ENCODE measurements around a stretch of chr13.

- RRBS, result no CpG with 5 or more reads among the region's 5 CpGs
Observed at GRCh38 chr13:99287740-99288573, 19.2 kb downstream of the GPR183 start.

DNA sequence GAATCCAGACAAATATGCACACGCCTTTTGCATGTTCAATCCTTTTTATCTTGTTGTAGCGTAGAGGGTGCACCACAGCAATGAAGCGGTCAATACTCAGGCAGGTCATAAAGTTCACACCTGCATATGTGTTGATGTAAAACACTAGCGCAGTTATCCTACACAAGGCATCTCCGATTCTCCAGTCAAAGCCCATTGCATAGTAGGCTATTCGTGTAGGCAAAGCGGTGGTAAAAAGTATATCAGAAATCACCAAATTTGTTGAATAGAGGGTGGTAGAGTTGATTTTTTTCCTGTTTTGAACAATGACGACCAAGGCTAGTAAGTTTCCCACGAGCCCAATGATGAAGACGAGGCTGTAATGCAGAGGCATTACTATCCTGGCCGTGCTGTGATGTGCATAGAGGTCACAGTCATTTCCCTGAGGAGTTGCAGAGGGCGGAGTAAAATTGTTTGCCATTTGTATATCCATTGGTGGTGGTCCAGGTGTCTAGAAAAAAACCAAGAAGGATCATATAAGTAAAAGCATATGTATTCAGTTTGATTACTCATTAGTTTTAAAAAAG lies 11.4 kb downstream of the GPR183 start:
- RRBS, result no CpG with 5 or more reads among the region's 12 CpGs

- RRBS, result no CpG with 5 or more reads among the region's 2 CpGs
Observed at GRCh38 chr13:99297889-99298598, 9.2 kb downstream of the GPR183 start.

DNA sequence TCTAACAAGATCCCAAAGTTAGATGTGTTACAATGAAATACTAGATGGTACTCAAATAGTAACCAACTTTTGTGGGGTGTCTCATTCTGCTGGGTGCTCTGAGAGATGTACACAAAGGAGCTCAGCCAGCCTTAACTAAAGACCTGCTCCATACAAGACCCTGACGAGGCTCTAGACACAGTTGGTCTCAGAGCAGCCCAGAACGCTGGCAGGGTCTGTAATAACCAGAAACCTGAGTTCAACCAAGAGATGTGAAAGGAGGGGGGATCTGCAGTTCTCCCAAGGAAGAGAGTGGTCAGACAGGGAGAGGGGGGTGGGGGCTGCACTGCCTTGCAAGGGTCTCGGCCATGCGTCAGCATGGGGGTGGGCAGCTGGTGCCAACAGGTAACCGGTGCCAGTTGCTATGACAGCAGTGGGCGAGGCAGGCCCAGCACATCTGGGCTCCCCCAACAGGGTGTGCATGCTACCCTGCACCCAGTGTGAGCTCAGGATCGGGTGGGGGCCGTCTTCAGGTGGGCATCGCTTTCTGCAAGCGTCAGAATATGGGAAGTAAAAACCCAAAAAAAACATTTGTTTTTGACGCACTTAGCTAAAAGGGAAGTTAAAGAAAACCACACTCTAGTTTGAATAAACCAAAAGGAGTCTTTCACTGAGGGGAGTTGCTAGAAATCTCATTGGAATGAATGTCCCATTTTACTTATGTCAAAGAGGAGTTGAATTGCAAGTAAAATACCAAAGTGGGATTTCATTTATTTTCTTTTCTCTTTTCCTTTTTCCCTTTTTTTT lies 68.0 kb upstream of the GPR183 start:
- RRBS, result no CpG with 5 or more reads among the region's 11 CpGs

GRCh38 chr13:99384391-99384798 lies 77.2 kb upstream of the GPR183 start:
- RRBS, result no CpG with 5 or more reads among the region's 10 CpGs

- RRBS, result no CpG with 5 or more reads among the region's 8 CpGs
Observed at GRCh38 chr13:99385616-99386304, 78.6 kb upstream of the GPR183 start.

- RRBS, result no CpG with 5 or more reads among the region's 3 CpGs
Observed at GRCh38 chr13:99506428-99507130, 5.3 kb downstream of the TM9SF2 start.

- RRBS, result no CpG with 5 or more reads among the region's 3 CpGs
Observed at GRCh38 chr13:99650323-99650758, 43.9 kb downstream of the CLYBL start.

GRCh38 chr13:99925990-99927138 lies 45.2 kb downstream of the ZIC5 start:
- RRBS, result 8% methylated on average over 3 of the region's 35 CpGs

- RRBS, result 2% methylated on average over 46 of the region's 106 CpGs
Observed at GRCh38 chr13:99967667-99968978, 3.4 kb downstream of the ZIC5 start.

DNA sequence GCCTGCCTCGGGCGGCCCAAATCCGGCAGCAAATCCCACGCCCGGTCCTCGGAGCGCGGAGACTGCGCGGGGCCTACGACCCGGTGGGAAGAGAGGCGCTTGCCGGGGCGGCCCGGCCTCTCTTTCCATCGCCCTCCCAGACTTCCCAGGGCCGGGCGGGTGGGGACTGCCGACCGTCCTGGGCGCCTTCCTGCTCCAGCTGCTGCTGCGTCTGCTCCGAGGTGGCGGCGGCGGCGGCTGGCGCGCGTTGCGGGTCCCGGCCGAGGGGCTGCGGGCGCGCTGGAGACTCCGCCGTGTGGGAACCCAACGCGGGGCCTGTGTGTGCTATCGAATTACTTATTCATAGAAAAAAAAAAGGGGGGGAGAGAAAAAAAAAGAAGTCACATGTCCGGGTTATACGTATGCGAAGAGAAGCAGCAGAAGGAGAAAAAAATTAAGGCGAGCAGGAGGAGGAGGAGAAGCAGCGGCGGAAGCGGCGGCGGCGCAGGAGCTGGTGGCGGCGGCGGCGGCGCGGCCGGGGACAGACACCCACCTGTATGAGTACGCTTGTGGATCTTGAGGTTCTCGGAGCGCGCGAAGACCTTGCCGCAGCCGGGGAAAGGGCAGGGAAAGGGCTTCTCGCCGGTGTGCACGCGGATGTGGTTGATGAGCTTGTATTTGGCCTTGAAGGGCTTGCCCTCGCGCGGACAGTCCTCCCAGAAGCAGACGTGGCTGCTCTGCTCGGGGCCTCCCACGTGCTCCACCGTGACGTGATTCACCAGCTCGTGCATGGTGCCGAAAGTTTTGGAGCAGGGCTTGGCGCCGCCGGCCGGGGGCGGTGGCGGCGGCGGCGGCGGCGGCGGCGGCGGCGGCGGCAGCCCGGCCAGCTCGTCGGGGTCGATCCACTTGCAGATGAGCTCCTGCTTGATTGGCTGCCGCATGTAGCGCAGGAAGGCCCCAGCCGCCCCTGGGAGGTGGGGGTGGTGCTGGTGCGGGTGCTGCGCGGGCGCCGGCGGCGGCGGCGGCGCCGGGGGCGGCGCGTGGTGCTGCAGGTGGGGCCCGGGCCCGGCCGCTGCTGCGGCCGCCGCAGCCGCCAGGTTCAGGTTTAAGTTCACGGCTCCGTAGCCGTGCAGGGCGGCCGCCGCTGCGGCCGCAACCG lies 1.6 kb downstream of the ZIC5 start:
- RRBS, result 1% methylated on average over 54 of the region's 133 CpGs

DNA sequence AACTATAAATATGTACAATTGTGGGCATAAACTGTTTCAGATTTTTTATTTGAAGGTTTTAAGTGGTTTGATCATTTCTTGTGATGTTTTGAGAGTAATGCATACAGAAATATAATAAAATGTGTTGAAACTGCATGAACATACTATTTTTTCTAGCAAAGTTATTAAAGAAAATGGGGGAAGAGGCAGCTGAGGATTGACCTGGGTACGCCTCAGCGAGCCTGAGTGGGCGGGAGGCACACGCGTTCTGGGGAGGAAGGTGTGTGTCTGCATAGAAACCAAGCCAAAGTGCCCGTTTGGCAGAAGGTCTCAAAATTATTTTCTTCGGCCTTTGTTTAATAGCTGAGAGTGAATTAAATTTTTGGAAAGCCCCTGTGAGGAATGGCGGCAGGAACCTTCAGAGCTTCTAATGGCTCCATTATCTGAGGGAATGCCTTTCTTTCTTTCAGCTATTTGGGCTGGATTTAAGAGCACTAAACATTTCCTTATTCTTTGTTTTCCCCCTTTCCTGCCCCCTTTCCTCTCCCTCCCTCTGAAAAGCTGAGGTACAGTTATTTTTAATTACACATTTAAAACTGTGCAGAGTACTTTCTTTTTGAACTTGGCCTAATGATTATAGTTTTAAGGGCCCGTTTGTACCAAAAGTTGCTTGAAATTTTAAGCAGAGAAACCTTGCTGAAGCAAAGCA lies 5.2 kb downstream of the ZIC2 start:
- RRBS, result no CpG with 5 or more reads among the region's 9 CpGs

- RRBS, result no CpG with 5 or more reads among the region's 2 CpGs
Observed at GRCh38 chr13:100091384-100091743, 2.5 kb downstream of the PCCA start.

DNA sequence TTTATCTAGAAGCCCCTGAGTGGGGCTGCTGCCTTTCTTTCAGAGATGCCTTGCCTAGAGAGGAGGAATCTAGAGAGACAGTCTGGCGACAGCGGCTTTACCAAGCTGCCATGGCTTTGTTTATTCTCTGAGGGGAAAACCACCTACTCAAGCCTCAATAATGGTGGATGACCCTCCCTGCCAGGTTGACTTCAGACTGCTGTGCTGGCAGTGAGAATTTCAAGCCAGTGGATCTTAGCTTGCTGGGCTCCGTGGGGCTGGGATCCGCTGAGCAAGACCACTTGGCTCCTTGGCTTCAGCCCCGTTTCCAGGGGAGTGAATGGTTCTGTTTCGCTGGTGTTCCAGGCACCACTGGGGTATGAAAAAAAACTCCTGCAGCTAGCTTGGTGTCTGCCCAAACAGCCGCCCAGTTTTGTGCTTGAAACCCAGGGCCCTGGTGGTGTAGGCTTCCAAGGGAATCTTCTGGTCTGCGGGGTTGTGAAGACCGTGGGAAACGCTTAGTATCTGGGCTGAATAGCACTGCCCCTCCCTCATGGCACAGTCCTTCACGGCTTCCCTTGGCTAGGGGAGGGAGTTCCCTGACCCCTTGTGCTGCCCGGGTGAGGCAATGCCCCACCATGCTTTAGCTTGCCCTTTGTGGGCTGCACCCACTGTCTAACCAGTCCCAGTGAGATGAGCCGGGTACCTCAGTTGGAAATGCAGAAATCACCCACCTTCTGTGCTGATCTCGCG lies 211.9 kb downstream of the GGACT start:
- RRBS, result no CpG with 5 or more reads among the region's 15 CpGs

GRCh38 chr13:100525282-100525973 lies 63.2 kb downstream of the GGACT start:
- RRBS, result no CpG with 5 or more reads among the region's 14 CpGs

DNA sequence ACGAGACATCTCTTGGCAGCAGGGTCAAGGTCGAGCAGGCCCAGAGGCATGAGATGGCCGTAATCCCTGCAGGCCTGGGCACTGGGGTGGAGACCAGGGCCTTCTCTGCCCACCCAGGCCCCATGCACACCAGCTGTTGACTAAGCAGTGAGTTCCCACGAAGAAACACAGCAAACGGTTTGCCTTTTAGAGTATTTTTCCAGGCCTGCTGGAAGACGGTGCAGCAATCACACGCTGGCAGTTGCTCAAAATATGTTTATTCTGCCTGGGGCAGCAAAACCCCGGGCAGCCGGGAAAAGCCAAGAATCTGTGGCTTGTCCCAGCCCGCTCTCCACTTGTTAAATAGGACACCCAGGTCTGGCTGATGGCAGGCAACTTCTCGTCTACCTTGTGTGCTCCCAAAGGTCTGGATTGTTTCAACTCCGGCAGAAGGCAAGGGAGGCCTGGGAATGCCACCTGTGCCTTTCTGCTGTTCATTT lies 40.8 kb downstream of the GGACT start:
- RRBS, result 87% methylated on average over 2 of the region's 12 CpGs

DNA sequence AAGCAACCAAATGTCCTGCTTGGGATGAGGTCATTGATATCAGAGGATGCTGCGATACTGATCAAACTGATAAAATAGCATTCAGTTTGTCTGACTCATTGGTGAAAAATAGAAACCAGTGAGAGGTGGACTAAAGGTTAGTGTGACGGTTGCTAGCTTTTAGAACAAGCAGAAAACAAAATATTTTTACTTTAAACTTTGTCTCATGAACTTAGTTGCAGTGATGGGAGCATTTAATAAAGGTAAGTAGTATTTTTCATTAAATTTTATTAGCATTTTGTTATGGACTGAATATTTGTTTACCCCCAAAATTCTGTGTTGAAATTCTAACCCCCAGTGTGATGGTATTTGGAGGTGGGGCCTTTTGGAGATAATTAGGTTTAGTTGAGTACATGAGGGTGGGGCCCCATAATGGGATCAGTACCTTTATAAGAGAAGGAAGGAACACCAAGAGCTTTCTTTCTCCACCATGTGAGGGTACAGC lies 37.3 kb downstream of the ITGBL1 start:
- RRBS, result no CpG with 5 or more reads among the region's 2 CpGs

DNA sequence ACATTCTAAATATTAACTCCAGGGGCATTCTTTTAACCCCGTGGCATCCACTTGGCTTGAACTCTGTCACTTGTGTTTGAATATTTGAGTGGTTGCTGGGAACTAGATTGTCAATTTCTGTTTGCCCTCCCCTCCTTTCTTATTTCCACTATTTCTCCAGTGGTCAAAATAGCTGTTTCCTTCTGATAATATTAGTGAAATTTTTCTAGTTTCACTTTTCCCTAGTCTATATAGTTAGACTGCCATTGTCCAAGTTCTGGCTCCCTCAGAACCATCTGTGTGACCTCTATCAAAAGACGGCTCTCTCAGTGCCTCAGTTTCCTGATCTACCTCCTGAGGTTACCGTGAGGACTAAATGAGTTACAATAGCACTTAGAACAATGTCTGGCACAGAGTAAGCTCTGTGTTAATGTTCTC lies 302.2 kb upstream of the TPP2 start:
- RRBS, result no CpG with 5 or more reads among the region's 3 CpGs

DNA sequence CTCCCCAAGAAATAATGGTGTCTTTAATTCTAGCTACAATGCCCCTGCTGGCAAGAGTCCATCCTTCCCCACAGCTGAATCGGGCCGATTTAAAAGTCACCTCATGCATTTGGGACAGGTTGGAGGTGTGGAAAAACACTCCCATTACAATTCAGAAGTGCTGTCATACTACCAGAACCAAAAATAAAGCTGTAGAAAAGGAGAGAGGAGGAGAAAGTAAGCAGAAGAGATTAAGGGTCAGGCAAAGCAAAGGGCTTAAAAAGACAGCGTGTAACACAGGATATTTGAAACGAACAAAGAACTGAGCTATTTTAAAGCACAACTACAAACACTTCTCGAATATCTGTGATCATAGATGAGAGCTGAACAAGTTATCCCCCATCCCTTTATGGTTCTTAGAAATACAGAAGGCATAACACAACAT lies 285.4 kb upstream of the TPP2 start:
- RRBS, result no CpG with 5 or more reads among the region's 5 CpGs

- RRBS, result no CpG with 5 or more reads among the region's 3 CpGs
Observed at GRCh38 chr13:102440176-102440642, 156.6 kb upstream of the TPP2 start.

Measured in Ishikawa (cell line).